GM19239 (cell line): ENCODE data around the genes TSTD1 and ARHGAP30.

- RRBS = no CpG with 5 or more reads among the region's 9 CpGs
These were observed 9.3 kb downstream of the TAGLN2 start for GRCh38 chr1:159915830-159916592.

GRCh38 chr1:159921644-159921874, 3.7 kb downstream of the TAGLN2 start:
- RRBS = no CpG with 5 or more reads among the region's 5 CpGs

GRCh38 chr1:159921875-159922819, 3.2 kb downstream of the TAGLN2 start:
- RRBS = no CpG with 5 or more reads among the region's 16 CpGs

GRCh38 chr1:159923116-159924211, 1.8 kb downstream of the TAGLN2 start:
- RRBS = no CpG with 5 or more reads among the region's 21 CpGs

GRCh38 chr1:160084057-160084641, 2.8 kb downstream of the KCNJ9 start:
- RRBS = 2% methylated on average over 11 of the region's 65 CpGs

DNA sequence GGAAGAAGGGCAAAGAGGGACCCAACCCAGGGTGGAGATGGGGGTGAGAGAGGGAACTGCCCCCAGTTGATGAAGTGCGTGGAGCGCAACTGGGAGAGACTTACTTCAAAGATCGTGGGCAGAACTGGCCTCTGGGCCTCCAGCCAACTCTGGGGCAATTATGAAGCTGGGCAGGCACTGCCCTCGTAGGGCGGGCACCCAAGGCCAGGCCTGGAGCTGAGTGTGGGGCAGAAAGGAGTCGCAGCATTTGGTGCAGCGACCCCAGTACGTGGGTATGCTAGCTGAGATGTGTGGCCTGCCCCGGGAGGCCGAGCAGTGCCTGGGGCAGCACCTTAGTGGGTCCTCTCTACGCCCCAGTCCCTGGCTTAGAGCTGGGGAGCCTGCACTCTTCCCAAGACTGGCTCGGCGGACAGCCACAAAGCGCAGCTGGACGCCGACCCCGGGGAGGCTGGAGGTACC, 542 bp downstream of the IGSF8 start:
- RRBS = 0% methylated on average over 1 of the region's 17 CpGs

DNA sequence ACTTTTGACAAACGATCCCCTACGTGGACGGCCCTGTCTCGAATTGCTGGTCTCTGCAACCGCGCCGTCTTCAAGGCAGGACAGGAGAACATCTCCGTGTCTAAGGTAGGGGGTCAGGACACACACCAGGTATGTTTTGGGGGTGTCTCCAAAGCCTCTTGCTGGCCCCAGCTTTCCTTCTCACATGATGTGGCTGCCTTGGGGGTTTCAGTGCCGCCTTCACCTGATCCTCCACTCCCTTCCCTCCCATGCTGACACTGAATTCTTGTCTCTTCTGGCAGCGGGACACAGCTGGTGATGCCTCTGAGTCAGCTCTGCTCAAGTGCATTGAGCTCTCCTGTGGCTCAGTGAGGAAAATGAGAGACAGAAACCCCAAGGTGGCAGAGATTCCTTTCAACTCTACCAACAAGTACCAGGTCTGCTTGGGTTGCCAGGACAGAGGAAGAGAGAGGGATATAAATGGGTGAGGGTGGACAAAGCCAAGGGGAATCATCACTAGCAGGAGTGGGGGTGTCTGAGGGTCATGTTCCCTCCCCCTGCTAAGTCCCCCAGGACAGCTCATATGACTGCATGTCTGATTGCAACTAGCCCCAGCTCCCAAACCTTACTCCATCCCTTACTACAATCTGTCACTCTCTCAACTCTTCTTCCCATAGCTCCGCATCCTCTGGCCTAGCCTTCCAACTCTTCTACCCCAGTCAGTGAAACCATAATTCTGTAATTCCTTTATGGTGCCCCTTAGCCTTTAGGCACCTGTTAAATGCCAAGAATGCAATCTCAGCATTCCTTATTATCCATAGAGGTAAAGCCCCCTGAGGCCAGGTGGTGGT, 13.6 kb downstream of the ATP1A2 start:
- RRBS = no CpG with 5 or more reads among the region's 11 CpGs

- RRBS = no CpG with 5 or more reads among the region's 1 CpG
These were observed 13.2 kb upstream of the CASQ1 start for GRCh38 chr1:160177098-160177567.

GRCh38 chr1:160205653-160206403, 644 bp downstream of the PEA15 start:
- RRBS = 1% methylated on average over 21 of the region's 43 CpGs

DNA sequence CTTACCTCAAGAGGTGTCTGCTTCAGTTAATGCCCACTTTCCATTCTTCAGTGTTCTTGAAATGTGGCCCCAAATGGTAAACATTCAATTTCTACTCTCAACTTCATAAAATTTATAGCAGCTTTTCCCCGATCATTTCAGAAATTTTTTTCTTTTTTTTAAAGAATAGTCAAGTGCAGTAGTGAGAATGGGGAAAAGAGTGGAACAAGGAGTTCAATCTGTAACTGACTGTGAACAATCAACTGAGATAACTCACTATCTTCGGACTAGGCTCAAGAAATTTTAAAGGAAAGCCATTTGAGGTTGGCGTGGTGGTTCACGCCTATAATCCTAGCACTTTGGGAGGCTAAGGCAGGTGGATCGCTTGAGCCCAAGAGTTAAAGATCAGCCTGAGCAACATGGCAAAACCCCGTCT, 17.1 kb downstream of the COPA start:
- RRBS = no CpG with 5 or more reads among the region's 6 CpGs

DNA sequence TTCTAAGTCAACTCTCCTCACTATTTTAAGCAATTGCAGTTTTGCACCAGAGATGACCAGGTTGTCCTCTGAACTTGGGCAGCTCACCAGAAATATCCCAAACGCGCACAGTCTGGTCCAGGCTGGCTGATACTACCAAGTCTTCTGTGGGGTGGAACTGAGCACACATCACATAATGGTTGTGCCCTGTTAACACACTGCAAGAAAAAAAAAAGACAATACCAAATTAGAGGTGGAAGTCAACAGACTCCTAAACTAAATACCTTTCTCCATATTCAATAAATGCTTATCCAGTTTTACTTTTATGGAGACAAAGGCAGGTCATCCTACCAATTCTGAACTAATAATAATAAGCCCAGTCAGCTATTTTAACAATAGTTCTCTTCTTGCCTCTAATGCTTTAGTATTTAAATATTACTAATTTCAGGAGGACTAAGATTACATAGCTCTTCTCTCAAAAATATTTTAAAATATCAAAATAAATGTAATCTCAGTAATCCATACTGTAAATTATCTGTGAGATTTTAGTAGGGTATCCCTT, 10.6 kb downstream of the COPA start:
- RRBS = no CpG with 5 or more reads among the region's 2 CpGs

DNA sequence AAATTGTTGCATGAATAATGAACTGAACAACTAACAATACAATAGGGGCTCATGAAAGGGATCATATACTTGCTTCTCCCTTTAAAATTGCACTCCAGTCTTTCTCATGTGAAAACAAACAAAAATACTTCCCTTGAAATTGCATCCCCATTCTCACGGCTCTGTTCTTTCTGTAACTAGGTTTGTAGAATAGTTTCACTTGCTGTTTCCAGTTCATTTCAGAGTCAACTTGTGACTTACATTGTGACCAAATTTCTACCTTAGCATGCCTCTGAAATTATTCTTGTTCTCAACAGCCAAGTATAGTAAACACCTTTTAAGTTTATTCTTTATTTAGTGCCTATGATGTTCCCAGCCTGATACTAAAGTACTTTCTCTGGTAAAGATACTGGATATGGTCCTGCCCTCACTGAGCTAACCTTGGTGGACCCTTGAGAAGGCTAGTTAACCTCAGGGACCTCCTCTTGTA, 29.3 kb downstream of the VANGL2 start:
- RRBS = no CpG with 5 or more reads among the region's 1 CpG

DNA sequence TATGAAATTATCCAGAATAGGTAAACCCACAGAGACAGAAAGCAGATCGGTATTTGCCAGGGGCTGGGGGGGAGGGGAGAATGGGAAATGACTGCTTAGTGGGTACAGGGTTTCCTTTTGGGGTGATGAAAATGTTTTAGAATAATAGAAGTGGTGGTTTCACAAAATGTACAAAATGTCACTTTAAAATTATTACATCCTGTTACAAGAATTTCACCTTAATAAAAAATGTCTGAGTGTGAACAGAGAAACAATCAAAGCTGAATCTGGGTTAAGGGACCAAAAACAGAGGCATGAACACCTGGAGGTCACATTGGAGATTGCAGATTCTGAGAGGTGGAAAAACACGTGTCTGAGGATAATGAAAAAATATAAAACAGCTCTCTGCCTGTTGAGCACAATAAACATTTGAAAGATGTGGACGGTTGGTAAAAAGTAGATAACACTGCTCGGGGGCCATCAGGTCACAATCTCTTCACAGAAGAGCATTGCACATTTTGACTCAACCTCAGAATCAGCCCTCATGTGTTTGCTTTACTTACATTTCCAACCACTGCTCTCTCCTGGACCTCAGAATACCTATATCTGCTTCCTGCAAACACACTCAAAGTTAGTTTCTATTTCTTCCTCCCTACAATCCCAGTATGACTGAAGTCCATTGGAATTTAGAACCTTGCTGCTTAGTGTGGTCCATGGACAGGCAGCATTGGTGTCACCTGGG, 3.2 kb downstream of the SLAMF6 start:
- RRBS = no CpG with 5 or more reads among the region's 4 CpGs

GRCh38 chr1:160742391-160742938, 3.4 kb downstream of the SLAMF7 start:
- RRBS = no CpG with 5 or more reads among the region's 5 CpGs

DNA sequence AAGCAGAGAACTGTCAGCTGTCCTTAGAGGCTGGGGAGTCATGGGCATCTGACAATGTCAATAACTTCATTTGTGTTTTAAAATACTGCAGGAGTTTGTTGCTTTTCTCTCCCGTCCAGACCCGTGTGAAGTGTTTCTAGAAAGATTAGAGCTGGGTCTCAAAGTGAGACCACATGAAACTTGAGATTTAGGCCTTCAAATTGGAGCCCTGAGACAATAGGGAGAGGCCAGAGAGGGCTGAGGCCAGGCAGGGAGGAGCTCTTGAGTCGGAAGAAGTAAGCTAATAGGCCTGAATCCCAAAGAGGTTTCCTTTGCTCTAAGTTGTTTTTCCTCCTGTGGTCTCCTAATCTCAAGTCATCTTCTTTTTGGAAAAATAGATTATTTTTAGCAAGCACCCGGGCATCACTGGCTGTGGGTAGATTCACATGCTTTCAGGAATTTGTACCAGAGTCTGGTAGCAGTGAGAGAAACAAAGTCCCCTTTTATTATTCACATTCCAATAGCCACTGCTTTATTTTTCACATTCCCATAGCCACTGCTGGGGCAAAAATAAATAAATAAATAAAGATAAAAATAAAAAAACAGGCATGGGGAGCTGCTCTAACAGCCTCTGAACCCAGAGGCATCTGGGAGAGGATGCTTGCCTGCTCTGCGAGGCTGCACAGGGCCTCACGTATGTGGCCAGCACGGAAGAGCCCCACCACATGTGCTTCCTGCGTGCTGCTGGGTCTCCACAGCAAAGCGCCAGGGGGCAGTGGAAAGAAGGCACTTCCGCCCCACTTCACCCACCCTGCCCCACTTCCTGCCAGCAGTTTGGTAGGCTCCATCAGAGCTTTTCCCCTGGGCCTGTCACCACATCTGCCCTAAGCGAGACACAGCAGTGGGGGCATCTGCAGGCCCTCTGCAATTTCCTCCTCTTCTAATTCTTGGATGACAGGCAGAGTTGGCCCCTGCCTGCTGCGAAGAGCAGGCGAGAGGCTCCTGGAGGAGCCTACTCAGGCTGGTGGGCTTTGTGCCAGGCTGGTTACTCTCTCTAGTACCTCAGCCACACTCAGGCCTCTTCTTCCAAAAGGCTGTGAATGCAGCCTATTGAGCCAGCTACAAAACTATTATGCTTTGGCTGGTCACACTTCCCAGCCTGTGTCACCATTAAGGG, 25.4 kb downstream of the CD244 start:
- RRBS = no CpG with 5 or more reads among the region's 13 CpGs

GRCh38 chr1:160894676-160895027, 9.7 kb upstream of the ITLN1 start:
- RRBS = no CpG with 5 or more reads among the region's 12 CpGs

DNA sequence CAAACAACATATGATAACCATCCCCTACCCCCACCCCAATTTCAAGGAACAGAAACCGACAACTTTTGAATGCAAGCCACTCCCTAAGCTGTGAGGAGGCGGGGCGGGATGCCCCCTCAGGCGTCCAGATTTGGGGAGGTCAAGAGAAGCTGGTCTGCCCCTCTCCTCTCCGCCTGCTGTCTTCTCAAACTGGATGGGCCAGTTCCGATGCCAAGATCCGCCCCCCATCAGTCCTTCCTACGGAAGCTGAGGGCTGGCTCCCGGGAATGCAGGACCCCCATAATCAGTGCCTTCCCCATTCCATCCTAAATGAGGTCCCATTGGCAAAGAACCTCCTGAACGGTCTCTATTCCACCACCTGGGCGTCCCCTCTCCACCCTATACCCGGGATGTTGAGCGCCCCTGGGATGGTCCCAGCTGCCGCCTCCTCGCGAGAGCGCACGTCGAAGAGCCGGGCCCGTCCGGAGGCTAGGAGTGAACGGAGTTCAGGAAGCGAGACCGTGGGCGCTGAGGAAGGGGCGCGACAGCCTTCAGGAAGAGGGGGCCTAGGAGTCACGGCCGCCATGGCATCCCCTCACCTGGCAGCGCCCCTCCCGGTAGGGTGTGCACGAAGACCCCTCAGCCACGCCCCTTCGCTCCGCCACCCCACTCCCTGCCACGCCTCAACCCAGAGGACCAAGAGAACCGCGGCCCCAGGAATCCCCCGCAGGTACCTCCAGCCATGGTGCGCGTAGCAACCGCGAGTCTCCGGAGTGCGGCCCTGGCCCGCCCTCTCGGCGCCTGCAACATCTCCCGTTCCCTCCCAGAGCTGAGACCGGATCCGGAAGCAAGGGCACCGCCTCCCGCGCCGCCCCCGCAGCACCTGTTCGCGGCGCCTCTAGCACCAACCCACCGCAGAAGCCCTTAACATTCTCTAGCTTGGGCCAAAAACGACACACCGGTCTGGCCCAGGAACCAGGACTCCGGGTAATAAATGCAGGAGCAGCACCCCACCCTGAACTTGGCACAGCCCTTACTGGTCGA, at the start of gene TSTD1:
TSS of gene TSTD1 (minus strand) at position 798 of the 1,023 bp plus-strand sequence.
- RRBS = 6% methylated on average over 16 of the region's 65 CpGs

DNA sequence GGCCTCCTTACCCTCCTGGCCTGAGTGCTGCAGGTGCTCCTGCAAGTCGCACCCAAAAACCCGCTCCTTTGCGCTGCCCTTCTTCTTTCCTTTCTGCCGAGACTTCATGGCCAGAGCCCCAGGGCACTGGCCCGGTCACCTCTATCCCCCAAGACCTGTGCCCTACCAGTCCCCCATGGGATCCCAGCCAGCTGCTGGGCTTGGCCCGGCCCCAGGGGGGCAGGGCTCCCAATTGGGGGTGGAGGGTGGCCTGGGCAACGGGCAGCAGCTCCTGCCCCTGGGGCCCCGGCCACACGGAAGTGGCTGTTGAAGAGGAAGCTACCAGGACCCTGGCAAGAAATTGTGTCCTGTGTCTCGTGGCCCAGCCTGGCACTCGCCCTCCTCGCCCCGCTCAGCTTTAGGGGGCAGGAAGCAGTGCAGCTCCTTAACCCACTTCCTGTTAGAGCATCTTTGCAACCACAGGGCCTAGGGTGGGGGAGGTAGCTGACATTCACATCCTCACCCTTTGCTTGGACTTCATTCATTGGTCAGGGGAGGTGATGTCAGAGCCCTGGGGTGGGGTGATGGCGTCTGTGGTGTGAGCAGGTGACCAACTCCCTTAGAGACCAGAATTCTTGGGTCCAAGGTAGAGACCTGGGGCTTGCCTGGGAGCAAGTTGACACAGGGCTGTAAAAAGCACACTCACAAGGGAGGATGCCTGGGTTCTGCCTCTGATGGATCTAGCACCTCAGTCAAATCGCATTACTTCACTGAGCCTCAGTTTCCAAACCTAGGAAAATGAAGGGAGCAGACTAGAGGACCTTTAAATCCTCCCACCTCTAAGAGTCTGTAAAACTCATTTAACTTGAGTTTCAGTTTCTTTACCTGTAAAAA, at the start of gene ARHGAP30:
TSS of gene ARHGAP30 (minus strand) at position 375 of the 873 bp plus-strand sequence.
- RRBS = 6% methylated on average over 4 of the region's 15 CpGs

- RRBS = no CpG with 5 or more reads among the region's 3 CpGs
These were observed 4.8 kb downstream of the NECTIN4 start for GRCh38 chr1:161084476-161085106.

- RRBS = 24% methylated on average over 4 of the region's 20 CpGs
These were observed 801 bp downstream of the KLHDC9 start for GRCh38 chr1:161098859-161099465.